Measurements from ENCODE around the gene PLPP1.

DNA sequence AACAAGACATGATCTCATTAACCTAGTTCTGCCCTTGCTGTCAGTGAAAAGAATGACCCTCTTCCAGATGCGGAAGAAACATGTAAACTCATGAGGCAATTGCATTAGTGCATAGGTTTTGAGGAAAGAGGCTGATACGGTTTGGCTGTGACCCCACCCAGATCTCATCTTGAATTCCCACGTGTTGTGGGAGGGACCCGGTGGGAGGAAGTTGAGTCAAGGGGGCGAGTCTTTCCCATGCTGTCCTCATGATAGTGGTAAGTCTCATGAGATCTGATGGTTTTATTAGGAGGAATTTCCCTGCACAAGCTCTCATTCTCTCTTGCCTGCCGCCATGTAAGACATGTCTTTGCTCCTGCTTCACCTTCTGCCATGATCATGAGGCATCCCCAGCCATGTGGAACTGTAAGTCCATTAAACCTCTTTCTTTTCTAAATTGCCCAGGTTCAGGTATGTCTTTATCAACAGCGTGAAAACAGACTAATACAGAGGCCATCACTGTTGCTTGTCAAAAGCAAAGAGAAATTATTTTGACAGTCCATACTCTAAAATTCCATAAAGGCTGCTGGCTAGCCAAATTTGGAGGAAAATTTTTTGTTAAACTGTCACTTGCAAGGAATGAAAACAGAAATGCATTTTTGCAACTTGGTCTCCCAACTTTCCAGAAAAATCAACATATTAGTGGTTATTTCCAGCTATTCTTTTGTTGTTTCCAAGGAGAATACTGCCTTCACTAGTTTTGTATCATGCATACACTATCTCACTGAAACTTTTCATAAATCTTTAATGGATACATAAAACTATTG is 3.2 kb upstream of the ARL15 start:
- PRO-cap, result no peak

- PRO-cap, result no peak
These were observed 64.8 kb upstream of the HSPB3 start for GRCh38 chr5:54390605-54391140.

DNA sequence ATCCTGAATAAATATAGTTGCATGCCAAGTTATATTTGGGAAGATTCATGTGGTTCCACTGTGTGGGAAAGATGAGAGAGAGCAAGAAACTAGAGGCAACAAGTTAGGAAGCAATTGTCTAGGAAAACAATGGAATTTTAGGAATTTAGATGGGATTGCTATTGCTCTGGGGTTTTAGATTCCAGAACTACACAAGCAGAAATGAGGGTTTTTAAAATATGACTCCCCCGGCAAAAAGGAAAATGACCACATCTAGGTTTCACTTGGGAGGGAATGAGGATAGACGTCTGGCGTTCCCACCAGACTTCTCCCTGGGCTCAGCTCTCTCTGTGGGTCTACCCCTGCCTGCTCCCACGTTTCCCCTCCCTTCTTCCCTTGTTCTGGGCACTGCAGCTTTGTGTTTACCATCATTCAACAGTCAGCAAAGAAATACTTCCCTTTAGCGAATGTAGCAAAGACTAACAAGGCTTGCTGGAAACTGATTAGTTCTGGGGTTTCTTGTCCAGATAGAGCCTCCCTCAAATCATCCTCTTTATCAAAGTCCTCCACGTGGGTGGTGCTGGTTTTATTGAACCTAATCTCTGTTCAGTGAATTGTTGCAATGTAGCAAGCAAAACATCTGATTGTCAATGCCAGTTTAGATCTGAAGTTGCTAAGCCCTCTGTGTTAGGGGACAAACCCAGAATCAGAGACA is 63.8 kb downstream of the SNX18 start:
- PRO-cap, result no peak

DNA sequence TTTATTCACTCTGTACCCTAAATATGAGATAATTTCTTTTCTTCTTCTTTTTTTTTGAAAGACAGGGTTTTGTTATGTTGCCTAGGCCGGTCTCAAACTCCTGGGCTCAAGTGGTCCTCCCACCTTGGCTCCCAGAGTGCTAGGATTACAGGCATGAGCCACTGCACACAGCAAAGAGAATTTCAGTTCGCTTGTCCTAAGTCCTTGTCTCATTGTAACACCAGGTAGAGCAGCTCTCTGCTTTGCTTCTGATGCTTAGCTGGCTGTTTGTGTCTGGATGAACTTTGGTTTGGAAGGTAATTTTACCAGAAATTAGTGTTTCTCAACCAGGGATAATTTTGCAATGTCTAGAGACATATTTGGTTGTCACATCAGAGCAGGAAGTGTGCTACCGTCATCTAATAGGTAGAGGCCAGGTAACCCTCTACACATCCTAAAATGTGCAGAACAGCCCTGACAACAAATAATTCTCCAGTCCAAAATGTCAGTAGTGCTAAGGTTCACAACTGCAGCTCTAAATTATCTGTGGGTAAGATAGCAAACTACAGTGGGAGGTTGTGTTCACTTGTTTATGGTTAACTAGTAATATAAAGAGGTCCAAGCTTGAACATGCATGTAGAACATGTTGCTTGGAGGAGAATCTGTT is 108.8 kb downstream of the SNX18 start:
- PRO-cap, result no peak

- PRO-cap, result no peak
These were observed 128.6 kb downstream of the SNX18 start for GRCh38 chr5:54645967-54646655.

DNA sequence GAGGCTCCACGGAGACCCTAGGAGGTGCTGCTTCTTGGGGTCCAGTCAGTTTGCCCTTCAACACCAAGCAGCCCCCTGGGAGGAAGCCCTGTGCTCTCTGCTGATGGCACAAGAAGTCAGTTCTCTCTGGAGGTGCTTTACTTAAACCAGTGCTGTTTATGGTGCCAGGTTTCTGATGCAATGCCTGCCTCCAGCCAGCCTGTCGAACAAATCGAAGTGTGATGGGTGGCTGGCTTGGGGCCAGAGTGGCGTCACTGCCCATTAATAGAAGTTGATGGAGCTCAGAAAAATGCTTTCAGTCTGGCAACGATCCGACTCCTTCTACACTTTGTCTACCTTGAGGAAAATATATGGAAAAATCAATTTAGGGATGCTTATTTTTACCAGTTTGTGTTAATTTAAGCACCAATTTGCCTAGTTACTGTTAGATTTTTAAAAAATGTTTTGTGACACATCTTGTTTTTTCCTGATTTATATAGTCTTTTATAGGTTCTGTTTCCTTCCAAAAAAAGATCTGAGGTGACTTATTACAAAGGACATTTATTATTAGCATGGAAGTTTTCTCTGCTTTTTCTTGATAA is 134.2 kb downstream of the SNX18 start:
- PRO-cap, result no peak

- PRO-cap, result no peak
These were observed 183.6 kb downstream of the SNX18 start for GRCh38 chr5:54701018-54701776.

DNA sequence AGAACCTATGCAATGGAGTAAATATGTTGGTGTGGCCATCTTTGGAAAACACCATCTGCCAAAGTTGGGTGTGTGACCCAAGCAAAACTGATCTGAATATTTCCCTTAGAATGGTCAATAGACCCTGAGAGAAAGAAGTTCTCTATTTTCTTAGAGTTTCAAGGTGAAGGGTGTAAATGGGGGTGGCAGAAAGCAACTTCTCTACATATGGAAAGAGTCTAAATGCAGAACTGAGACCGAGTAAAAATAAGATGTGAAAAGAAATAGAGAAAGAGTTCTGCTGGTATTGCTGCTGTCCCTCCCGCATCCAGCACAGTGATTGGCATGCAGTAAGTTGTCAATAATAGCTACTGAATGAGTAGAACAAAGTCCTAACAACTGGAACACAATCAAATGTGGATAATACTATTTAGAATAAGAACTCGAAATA is 212.6 kb downstream of the ESM1 start:
- PRO-cap, result no peak

GRCh38 chr5:55146608-55146987 is 13.4 kb upstream of the GPX8 start:
- PRO-cap, result no peak

GRCh38 chr5:55424780-55425414 is 109.9 kb downstream of the PLPP1 start:
- PRO-cap, result no peak

DNA sequence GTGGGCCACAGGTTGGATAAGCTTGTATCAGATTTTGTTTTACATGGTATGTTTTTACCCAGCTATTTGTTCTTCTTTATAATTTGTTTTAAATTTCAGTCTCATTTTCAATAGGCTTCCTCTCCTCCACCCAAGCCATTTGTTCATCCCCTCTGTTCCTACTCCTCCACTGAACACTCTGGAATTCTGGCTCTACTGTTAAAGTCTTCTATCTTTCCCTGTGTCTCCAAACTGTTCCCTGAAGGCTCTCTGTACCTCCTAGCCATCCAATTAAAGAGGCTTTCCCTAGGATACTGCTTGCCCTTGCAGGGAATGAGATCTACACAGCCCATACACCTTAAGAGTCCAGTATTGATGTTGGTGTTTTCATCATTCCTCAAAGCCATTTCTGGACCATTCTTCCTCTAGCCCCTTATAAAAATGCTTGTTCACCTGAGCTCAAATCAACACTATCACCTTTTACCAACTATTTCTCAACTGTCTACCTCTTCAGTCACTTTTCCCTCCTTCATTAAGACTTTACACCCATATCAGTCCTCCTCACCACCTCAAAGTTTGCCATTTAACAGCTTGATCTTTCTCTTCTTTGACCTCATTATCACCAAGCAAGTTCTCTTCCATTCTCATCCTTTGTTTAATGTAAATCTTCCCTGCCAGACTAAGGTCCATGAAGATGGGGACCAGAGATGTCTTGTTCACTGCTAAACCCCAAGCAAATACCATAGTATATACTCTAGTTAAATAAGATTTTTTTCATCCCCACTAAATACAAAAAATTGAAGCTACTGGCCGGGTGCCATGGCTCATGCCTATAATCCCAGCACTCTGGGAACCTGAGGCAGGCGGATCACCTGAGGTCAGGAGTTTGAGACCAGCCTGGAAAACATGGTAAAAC is 68.9 kb downstream of the PLPP1 start:
- PRO-cap, result no peak

DNA sequence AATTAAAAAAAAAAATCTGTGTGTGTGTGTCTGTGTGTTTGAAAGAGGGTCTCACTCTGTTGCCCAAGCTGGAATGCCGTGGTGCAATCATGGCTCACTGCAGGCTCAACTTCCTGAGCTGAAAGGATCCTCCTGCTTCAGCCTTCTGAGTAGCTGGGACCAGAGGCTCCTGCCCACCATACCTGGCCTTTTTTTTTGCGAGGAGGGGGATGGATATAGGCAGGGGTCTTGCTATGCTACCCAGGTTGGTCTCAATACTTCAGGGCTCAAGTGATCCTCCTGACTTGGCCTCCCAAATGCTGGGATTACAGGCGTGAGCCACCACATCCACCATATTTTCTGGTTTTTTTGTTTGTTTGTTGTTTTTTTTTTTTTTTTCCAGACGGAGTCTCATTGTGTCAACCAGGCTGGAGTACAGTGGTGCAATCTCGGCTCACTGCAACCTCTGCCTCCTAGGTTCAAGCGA is 61.1 kb downstream of the PLPP1 start:
- PRO-cap, result no peak

- PRO-cap, result no peak
These were observed 27.2 kb downstream of the PLPP1 start for GRCh38 chr5:55507472-55508002.

DNA sequence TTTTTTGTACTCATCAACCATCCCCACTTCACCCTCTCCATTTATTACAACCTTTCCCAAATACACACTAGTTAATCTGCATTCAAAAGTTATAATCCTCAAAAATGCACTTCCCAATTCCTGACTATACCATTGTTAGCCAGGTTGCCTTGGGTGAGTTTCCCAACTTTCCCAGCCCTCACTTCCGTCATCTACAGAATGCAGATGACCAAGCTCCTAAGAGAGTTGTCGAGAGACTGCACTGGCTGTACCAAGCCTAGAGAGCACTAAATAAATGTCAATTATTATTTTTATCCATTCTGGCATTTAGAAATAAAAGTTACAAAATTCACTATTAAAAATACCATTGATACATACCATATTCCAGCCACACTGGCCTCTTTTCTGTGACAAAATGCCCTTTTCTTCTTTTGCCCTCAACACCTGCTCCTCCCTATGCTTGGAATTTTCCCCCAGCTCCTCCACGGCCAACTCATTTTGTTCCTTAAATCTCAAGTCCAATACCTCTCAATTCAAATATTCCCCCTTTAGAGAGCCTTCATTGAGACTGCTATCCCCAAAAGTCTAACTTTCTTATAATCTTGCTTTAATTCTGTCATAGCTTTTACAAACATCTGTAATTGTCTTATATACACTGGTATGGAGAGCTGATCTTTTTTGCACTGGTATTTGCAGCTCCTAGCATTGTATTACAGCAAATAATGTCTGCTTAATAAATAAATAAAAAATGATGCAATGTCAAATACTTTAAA is 11.2 kb downstream of the PLPP1 start:
- PRO-cap, result no peak

- PRO-cap, result bidirectional peak, plus-strand start at chr5:55534757, minus-strand start at chr5:55534694; bidirectional peak, plus-strand start at chr5:55535183, minus-strand start at chr5:55534964
These were observed at the start of gene PLPP1 for GRCh38 chr5:55534150-55535122. TSS of gene PLPP1 (minus strand) at chr5:55534964.

DNA sequence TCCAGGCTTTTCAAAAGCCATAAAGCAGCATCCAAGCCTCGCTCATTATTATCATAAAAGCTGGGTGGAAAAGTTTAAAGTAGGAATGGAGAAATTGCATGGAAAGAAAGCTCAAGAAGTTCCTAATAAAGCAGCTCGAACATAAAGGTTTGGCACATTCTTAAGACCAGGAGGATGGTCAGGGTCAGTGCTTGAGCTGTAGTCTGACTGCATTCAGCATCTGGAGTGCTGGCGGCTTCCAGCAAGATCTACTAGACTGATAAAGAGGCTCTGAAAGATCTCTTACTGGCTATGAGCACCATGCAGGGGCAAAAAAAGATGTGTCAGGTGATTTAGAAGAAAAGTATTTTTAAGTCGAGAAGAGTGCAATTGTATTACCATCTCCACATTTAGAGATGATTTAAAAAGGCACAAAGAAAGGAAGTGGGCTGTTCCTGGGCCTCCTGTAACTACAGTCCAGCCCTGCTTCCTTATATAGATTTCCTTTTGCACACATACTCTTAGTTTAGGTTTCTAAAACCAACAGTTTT is 65.7 kb upstream of the PLPP1 start:
- PRO-cap, result no peak

- PRO-cap, result no peak
These were observed 2.1 kb downstream of the IL31RA start for GRCh38 chr5:55853289-55853708.

DNA sequence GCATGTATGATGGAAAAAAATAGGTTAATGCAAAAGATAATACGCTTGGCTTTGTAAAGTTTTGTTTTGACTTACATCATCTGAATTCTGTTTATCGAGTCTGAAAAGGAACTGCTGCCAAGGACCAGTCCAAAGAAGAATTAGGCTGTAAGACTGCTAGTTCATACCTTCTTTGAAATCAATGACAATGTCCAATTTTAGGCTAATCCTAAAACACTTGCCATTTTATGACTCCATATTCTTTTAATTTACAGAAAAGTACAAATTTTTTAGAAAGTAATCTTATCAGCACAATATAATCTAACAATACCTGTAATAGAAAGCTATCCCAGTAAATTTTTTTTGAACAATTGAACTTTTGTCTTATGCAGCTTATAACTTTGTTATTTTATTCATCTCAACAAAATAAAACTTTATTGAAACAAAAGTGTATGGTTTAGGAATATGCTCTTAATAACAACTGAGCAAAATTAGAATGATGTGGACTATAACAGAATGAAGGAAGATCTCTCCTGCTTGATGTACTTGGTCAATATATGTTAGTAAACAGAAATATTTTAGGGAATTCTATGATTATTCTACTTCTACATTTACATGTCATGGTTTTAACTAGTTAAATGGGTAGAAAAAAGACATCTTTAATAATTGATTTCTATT is 57.2 kb downstream of the IL6ST start:
- PRO-cap, result no peak

- PRO-cap, result no peak
These were observed 48.7 kb downstream of the IL6ST start for GRCh38 chr5:55946089-55946357.

- PRO-cap, result no peak
These were observed 80.8 kb downstream of the ANKRD55 start for GRCh38 chr5:56152352-56152767.